NT2/D1 (cell line): ENCODE data around the genes THBD and CST3.

DNA sequence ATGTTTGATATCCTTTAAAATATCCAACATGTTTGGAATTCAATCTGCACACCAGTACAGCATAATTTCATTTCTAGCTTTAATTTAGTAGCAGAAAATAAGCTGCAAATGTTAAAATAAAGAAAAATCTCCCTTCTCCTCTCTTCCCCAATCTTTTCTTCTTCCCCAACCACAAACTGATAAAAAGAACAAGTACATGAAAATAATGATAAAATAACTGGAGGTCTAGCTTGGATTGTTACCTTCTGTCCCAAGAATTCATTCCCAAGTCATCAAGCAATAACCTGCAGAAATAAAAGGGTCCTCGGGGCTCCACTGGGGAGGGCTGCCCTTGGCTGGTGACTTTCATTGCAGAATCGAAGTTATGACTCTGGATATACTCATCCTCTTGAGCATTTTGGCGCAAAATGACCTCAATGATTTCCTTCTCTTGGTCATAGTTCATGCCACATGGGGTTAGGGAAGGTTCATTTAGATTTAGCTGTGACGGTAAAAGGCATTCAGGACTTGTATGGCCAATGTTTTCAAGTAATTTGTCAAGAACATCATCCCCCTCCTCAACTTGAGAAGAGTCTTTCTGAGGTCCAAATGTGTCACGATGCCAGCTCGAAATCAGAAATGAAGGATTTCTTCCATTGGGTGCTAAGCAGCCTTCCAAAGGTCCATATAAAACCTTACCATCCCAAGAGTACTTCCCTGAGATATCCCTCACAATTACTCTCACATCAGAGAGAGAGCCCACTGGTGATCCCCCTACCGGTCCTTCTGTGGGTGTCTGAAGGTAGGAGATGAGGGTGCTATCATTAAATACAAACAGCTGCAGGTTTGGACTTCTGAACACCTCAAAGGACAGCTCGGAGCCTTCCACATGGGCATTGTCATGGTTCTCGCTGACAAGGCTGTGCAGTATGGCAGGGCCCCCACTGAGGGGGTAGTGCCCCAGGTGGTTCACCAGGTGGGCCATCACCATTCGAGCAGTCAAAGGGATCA lies 144.7 kb downstream of the INSM1 start:
- RRBS, 2 experiments, result no CpG with 5 or more reads among the region's 10 CpGs

- RRBS, 2 experiments, result no CpG with 5 or more reads among the region's 7 CpGs
Observed at GRCh38 chr20:20678510-20679153, 33.8 kb downstream of the RALGAPA2 start.

- RRBS, 2 experiments, result no CpG with 5 or more reads among the region's 3 CpGs
Observed at GRCh38 chr20:20711456-20711678, 1.1 kb downstream of the RALGAPA2 start.

- RRBS, 2 experiments, result no CpG with 5 or more reads among the region's 6 CpGs
Observed at GRCh38 chr20:21161786-21162323, 36.0 kb downstream of the KIZ start.

- RRBS, 2 experiments, result no CpG with 5 or more reads among the region's 2 CpGs
Observed at GRCh38 chr20:21326252-21326895, 23.2 kb downstream of the XRN2 start.

DNA sequence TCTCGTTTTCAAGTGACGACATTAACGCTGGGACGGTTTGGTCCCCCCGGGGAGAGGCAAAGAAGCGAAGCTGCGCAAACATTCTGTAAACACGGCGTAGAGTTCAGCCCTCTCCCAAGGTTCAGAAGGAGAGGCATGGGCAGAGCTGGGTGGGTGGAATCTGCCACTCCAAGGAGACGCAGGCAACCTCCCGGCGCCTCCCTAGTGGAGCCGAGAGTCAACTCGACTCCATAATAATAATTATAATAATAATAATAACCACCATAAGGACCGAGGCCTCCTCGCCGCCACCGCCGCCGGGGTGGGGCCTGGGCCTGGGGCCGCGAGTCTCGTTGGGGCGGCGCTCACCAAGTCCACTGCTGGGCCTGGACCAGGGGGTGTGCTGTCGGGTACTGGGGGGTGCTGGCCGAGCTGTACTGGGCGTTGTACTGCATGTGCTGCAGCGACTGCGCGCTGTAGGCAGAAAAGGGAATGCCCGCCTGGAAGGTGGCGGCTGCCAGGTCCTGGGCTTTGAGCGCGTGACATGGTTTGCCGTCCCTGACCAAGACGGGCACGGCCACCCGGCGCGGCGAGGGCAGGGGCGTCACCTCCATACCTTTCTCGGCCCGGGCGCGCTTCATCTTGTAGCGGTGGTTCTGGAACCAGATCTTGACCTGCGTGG lies 2.2 kb downstream of the NKX2-2 start:
- RRBS, 2 experiments, result 2% methylated on average over 7 to 13 of the region's 49 CpGs

- RRBS, 2 experiments, result under 1% methylated on average over 9 to 11 of the region's 46 CpGs
Observed at GRCh38 chr20:21514621-21515437, 965 bp upstream of the NKX2-2 start.

DNA sequence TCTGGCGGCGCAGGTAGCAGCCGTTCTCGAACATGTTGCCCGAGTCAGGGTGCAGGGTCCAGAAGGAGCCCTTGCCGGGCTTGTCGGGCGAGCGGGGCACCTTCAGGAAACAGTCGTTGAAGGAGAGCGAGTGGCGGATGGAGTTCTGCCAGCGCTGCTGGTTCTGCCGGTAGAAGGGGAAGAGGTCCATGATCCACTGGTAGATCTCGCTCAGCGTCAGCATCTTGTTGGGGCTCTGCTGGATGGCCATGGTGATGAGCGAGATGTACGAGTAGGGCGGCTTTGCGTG lies 2.0 kb downstream of the FOXA2 start:
- RRBS, 2 experiments, result 34 to 69% methylated on average over 4 of the region's 20 CpGs

DNA sequence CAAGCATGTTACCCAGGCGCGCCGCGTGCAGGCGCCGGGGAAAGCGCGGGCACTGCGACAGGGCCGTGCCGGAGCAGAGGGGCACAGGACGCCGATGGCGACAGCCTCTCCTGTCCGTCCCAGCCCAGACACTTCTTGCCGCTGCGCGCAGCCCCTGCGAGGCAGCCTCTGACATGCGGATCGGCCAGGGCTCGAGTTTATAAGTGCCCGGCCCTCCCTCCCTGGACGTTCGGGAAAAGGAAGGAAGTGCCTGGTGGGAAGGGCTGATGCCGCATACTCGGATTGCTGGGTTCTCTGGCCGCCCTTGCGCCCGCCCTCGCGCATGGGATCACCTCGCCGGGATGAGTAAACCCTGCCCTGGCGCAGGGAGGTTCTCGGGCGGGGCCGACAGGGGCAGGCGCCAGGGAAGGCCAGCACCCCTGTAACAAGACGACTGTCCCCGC lies at the start of gene THBD:
Gene THBD, minus strand, starts transcription at position 175 of the 443 bp plus-strand sequence.
- RRBS, 2 experiments, result 2 to 3% methylated on average over 6 of the region's 41 CpGs

GRCh38 chr20:23050538-23051169 lies 1.2 kb upstream of the THBD start:
- RRBS, 2 experiments, result 2% methylated on average over 9 of the region's 35 CpGs; no CpG with 5 or more reads in 1 of the 2 experiments

- RRBS, 2 experiments, result no CpG with 5 or more reads among the region's 9 CpGs
Observed at GRCh38 chr20:23083332-23083973, 2.7 kb downstream of the CD93 start.

DNA sequence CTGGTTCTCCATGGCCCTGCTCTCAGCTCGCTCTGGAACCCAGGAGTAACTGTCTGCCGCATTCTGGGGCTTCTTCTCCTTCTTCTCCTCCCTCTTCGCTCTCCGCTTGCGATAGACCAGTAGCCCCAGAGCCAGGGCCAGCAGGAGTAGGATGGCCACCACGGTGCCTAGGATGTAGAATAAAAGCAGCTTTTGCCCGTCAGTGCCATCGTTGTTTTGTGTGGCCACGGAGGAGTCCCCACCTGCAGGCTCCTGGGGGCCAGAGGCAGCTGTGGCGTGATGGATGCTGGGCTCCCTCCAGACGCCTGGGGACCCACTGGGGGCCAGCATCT lies 1.9 kb downstream of the CD93 start:
- RRBS, 2 experiments, result no CpG with 5 or more reads among the region's 11 CpGs

DNA sequence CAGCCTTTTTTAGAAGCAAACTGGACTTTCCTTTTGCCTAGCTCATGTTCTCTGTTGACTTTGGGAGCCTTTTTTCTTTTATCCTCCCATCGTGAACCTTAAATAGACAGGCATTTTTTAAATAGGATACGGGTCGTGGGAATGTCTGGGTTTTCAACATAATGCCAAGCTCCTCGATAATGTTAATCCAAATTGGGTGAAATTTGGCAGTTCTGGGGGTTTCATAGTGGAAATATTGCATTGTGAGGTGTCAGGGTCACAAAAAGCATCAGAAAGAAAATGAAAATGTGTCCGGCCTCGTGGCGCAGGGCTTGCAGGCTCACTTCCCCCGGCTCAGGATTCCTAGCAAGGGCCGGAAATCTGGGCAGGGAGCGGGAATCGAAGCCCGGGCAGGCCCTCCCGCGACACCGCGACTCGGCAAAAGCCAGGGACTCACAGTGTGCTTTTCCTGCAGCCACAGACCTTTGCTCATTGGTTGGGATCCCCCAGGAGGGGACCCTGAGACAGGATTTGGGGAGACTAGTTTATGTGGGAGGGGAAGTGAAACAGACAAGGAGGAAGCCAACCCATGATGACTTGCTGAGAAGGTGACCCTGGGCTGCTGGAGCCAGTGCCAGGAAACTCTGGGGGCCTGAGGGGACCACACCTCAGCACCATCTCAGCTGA lies 771 bp upstream of the CD93 start:
- RRBS, 2 experiments, result no CpG with 5 or more reads among the region's 17 CpGs

- RRBS, 2 experiments, result no CpG with 5 or more reads among the region's 11 CpGs
Observed at GRCh38 chr20:23147825-23148728, 62.0 kb upstream of the CD93 start.

GRCh38 chr20:23151617-23153022 lies 66.0 kb upstream of the CD93 start:
- RRBS, 2 experiments, result no CpG with 5 or more reads among the region's 20 CpGs

DNA sequence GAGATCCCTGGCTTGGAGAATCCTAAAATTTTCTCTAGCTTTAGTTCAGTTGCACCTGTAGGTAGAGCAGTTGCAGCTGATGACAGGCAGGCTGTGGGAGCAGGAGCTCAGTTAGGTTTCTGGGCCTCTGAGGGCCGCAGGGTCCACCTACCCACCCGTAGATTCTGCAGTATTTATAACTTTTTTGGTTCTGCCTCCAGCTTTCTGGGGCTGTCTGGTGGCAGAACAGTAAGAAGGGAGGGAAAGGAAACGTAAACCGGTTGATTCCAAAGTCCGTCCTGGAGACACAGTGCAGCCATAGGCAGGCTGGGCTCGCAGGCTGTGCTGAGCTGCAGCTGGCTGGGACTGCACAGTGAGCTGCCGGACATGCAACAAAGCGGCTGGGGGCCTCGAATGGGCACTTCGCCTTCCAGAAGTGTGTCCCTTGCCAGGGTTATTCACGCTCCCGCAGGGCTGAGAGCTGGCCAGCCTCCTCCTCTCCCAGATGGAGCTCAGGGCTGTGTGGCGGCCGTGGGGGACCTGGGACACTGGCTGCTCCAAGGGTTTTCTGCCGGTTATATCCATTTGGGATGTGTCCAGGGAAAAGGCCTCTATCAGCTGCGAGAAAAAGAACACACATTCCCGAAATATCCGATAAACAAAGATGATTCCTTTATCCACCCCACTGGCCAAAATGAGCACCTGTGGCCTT lies 78.0 kb upstream of the CD93 start:
- RRBS, 2 experiments, result 93% methylated on average over 3 of the region's 18 CpGs; no CpG with 5 or more reads in 1 of the 2 experiments

- RRBS, 2 experiments, result no CpG with 5 or more reads among the region's 4 CpGs
Observed at GRCh38 chr20:23552192-23552611, 16.1 kb downstream of the CST9L start.

DNA sequence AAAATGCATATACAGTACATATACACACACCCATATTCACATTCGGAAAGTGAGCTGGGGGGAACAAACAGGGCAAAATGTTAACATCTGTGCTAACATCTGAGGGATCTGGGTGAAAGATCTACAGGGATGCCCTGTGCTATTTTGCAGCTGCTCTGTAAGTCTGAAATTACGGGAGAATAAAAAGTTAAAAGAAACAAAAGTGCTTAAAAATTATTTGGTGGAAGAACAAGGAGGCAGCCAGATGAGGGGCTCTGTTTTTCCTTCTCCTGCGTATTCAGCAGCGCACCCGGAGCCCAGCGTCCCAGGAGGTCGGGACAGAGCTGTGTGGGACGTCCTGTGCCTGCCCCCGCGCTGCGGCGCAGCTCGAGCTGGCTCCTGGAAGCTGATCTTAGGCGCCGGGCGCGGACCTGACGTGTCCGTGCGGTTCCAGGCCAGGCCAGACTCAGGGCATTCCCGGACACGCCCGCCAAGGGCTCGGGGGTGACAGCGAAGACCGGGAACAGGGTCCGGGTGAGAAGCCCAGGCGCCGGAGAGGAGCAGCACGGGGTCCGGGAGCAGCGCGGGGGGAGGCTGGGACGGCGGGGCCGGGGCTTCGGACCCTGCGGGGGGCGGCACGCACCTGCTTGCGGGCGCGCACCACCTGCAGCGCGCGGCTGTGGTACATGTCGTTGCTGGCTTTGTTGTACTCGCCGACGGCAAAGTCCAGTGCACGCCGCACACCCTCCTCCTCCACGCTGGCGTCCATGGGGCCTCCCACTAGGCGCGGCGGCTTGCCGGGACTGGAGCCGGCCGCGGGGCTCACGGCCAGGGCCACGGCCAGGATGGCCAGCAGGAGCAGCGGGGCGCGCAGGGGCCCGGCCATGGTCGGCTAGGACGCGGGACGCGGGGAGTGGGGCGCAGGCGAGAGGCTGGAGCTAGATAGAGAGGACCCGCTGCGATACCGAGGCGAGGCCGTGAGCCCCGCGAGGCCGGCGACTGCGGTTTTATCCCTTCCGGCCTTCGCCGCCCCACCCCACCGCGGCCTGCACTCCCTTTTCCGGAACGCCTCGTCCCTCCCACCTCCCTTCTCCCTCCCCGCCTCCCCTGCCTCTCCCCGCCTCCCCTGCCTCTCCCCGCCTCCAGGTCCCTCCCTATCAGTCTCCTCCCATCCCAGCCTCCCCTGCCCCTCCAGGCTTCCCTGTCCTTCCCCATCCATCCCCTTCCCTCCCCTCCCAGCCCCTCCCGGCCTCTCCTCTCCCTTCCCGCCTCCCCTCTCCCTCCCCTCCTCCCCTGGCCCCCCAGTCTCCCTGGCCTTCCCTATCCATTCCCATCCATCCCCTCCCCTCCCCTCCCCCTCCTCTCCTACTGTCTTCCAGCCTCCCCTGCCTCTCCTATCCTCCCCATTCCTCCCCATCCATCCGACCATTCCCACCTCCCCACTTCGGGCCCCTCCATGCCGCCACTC lies at the start of gene CST3:
Gene CST3, minus strand, starts transcription at position 958 of the 1,447 bp plus-strand sequence.
- RRBS, 2 experiments, result under 1 to 2% methylated on average over 33 to 43 of the region's 100 CpGs

GRCh38 chr20:23874736-23875384 lies 4.7 kb downstream of the CST5 start:
- RRBS, 2 experiments, result no CpG with 5 or more reads among the region's 6 CpGs

GRCh38 chr20:23902098-23903252 lies 22.9 kb upstream of the CST5 start:
- RRBS, 2 experiments, result no CpG with 5 or more reads among the region's 26 CpGs